Adrenal gland (tissue), 7 donors: ENCODE results near the genes ACVR1B, KRT84 and KRT3.

GRCh38 chr12:51351673-51352553 lies 5.4 kb upstream of the CELA1 start:
- PRO-cap, 3 experiments = no peak in any of the 3 experiments
- RAMPAGE, long total RNA, 4 experiments = no peak in any of the 4 experiments
- RRBS = no CpG with 5 or more reads among the region's 18 CpGs

DNA sequence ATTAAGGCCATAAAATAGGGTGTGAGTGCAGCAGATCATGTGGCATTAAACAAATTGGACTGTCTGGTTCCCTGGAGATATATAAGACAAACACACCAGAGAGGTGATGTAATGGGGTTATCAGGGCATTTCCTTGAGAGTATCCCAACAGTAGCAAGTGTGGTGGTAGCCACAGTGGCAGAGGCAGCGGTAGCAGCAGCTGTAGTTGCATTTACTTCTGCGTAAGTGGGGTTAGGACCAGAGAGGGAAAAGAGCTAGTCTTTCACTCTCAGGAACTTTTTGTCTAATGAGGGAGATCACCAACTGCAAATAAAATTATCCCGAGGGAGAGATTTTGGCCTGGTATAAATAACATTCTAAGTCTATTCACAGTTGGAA lies 14.7 kb upstream of the GALNT6 start:
- PRO-cap, 3 experiments = no peak in any of the 3 experiments
- RAMPAGE, long total RNA, 4 experiments = no peak in any of the 4 experiments
- RRBS = no CpG with 5 or more reads among the region's 3 CpGs

- PRO-cap, 3 experiments = no peak in any of the 3 experiments
- RAMPAGE, long total RNA, 4 experiments = no peak in any of the 4 experiments
- RRBS = 18% methylated on average over 15 of the region's 57 CpGs
Observed at GRCh38 chr12:51863273-51864496, 15.2 kb upstream of the FIGNL2 start.

DNA sequence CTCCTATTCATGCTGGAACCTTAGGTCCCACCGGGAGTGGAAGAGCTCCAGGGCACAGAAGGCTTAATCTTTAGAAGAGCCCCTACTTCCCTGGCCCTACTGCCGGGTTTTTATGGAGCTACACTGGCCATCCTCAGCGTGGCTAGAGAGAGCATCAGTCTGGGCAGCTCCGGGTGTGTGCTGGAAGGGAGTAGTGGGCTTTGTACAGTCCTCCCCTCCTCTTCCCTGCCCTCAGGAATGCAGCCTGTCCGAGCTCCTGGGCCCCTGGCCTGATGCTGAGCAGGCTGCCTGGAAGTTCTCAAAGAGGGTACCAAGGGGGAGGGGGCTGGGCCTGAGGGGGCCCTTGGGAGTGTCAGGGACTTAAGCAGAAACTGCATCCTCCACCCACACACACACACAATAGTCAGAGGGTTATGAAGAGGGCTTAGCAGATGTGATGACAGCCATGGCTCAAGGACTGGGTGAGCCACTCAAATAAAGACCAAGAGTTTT lies 16.3 kb upstream of the FIGNL2 start:
- PRO-cap, 3 experiments = no peak in any of the 3 experiments
- RAMPAGE, long total RNA, 4 experiments = no peak in any of the 4 experiments
- RRBS = 74% methylated on average over 4 of the region's 5 CpGs

DNA sequence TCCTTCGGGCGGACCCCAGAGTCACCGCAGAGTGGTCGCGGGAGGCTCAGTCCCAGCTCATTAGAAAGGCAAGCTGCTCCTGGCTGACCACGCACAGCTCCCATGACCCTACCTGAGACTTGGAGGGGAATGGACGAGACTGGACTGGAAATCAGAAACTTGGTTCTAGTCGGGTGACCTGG lies 347 bp downstream of the ACVRL1 start:
- PRO-cap, 3 experiments = no peak in any of the 3 experiments
- RAMPAGE, long total RNA, 4 experiments = no peak in any of the 4 experiments
- RRBS = no CpG with 5 or more reads among the region's 8 CpGs

DNA sequence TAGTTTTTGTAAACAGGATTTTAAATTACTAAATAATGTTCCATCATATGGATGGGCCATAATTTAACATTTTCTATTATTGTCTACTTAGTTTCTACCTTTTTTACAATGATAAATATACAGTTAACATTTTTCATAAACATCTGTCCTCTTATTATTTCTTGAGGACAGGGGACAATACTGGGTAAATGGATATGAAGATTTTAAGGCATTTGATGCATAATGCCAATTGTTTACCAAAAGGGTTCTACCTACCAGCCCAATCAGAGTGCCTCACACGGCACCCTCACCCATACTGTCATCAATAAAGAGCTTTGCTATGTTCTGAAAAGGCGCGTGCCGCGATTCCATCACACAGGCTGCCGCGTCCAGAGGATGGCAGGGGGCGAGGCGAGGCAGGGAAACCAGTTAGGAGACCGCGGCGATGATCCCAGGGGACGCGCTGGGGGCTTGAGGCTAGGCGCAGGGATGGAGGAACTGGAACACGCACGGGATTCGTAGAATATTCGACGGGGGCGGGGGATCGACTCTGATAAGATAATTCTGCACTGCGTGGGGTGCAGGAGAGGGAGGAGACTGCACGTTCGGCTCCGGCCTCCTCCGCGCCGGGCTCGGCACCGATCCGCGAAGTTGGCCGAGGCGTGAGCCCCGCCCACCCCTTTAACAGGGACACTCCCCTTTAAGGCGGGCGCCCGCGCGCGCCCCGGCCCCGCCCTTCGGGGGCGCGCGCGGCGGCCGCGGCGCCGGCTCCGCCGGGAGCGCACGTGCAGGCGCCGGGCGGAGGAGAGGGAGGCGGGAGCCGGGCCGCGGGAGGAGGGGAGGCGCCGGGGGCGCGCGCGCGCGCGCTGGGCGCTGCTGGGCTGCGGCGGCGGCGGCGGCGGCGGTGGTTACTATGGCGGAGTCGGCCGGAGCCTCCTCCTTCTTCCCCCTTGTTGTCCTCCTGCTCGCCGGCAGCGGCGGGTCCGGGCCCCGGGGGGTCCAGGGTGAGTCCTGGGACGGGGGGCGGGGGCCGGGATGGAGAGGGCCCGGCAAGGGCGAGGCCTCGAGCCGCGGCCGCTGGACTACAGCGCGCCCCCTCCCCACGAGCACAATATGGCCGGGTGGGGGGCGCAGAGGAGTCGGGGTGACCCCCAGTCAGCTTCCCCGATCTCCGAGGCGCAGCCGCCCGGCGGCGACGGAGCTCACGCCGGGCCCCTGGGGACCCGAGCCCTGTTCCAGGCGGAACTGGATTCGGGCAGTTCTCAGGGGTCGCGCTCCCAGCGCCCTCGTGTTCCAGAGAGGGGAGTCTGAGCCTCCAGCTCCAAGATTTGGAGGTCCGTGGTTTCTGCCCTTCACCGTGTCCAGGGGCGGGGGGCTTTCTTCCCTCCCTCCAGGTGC lies at the start of gene ACVR1B:
TSS of gene ACVR1B (plus strand) at position 848 of the 1,377 bp plus-strand sequence.
- PRO-cap, 3 experiments = peak in 3 of 3 experiments; most common plus-strand start position 866 of the sequence (in 3); most common minus-strand start position 626 of the sequence (in 3)
- RAMPAGE, long total RNA, 4 experiments = no peak in any of the 4 experiments
- RRBS = 2% methylated on average over 64 of the region's 126 CpGs

DNA sequence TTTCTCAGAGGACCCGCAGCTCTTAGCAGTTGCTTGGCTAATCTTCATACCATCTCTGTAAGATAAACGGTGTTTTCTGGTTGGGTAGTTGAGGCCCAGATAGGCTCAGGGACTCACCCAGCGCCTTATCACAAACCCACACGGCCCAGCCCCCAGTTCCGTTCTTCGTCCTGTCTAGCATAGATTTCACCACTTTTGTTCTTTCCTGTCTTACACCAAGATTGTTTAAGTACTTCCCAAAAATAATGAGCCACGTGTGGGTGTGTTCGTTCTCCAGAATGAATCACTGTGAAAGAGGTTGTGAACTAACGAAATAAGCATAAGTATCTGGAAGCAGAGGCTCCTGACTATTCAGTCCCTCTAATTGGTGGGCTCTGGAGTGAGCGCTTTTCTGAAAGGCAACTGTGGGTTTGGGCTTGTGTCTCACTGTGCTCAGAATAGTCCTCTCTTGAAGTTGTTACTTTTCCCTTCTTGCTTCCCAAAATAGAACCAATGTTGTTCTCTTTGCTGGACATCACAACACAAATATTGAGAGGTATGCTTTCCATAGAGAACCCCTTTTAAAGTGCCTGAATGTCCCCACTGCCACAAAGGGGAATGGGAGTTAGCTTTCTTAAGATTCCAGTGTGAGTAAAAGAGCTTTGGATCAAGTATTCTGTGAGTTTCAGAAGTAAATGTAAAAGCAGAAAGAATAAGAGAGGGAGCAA lies 21.5 kb downstream of the ACVR1B start:
- PRO-cap, 3 experiments = no peak in any of the 3 experiments
- RAMPAGE, long total RNA, 4 experiments = no peak in any of the 4 experiments
- RRBS = no CpG with 5 or more reads among the region's 10 CpGs

- PRO-cap, 3 experiments = no peak in any of the 3 experiments
- RAMPAGE, long total RNA, 4 experiments = no peak in any of the 4 experiments
- RRBS = no CpG with 5 or more reads among the region's 15 CpGs
Observed at GRCh38 chr12:51975174-51975930, 23.9 kb downstream of the ACVR1B start.

GRCh38 chr12:52037624-52037966 lies 13.6 kb upstream of the NR4A1 start:
- PRO-cap, 3 experiments = peak in 3 of 3 experiments; most common plus-strand start chr12:52037722 (in 2); most common minus-strand start chr12:52037765 (in 2)
- RAMPAGE, long total RNA, 4 experiments = no peak in any of the 4 experiments
- RRBS = 2% methylated on average over 5 of the region's 20 CpGs

DNA sequence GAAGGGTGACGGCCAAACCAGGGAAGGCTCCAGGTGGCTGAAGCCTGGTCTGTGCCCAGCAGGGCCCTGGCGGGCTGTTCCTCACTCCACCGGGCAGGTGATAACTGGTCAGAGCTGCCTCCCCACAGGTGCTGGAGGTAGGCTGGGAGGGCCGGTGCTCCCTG lies 1.2 kb upstream of the NR4A1 start:
- PRO-cap, 3 experiments = no peak in any of the 3 experiments
- RAMPAGE, long total RNA, 4 experiments = no peak in any of the 4 experiments
- RRBS = 9% methylated on average over 2 of the region's 4 CpGs

DNA sequence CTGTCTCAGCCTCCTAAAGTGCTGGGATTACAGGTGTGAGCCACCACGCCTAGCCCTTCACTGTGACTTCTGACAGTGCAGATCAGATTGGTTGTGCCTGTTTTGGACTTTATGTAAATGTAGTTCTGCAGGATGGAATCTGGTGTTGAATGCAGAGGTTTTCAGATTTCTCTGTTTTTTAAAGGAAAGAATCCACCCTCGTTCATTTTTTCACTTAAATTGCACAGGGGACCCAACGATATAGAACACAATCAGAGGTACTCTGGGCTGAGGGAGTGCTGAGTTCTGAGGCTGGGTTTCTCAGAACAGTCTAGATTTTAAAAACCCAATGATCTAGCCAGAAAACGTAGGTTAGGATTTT lies 6.8 kb downstream of the NR4A1 start:
- PRO-cap, 3 experiments = peak in 3 of 3 experiments; most common plus-strand start position 120 of the sequence (in 2)
- RAMPAGE, long total RNA, 4 experiments = no peak in any of the 4 experiments
- RRBS = no CpG with 5 or more reads among the region's 4 CpGs

GRCh38 chr12:52068988-52069271 lies 848 bp upstream of the ATG101 start:
- PRO-cap, 3 experiments = no peak in any of the 3 experiments
- RAMPAGE, long total RNA, 4 experiments = no peak in any of the 4 experiments
- RRBS = no CpG with 5 or more reads among the region's 4 CpGs

GRCh38 chr12:52078586-52078833 lies 994 bp upstream of the SMIM41 start:
- PRO-cap, 3 experiments = no peak in any of the 3 experiments
- RAMPAGE, long total RNA, 4 experiments = no peak in any of the 4 experiments

GRCh38 chr12:52118052-52118400 lies 38.5 kb downstream of the SMIM41 start:
- PRO-cap, 3 experiments = no peak in any of the 3 experiments
- RAMPAGE, long total RNA, 4 experiments = no peak in any of the 4 experiments
- RRBS = no CpG with 5 or more reads among the region's 10 CpGs

GRCh38 chr12:52186011-52186481 lies 5.8 kb downstream of the KRT80 start:
- PRO-cap, 3 experiments = no peak in any of the 3 experiments
- RAMPAGE, long total RNA, 4 experiments = no peak in any of the 4 experiments
- RRBS = no CpG with 5 or more reads among the region's 5 CpGs

DNA sequence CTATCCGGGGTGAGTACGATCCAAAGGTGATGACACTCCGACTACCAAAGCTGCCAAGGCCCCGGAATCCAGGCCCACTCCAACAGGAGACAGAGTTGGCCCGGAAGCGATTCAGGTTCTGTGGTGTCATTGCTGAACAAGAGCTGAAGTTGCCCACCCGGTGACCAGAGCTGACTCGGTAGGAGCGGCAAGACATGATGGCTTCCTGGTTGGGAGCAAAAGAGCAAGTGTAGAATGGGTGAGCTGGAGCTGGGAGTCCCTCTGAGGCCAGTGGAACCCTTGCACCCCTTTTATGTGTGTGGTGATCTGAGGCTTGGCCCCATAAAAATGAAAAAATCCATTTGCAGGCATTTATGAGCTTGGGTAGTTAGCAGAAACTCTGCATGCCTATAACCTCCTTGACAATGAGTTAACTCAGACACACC lies at the start of gene KRT84:
TSS of gene KRT84 (minus strand) at position 263 of the 425 bp plus-strand sequence.
- PRO-cap, 3 experiments = no peak in any of the 3 experiments
- RAMPAGE, long total RNA, 4 experiments = no peak in any of the 4 experiments
- RRBS = 94% methylated on average over 7 of the region's 9 CpGs

DNA sequence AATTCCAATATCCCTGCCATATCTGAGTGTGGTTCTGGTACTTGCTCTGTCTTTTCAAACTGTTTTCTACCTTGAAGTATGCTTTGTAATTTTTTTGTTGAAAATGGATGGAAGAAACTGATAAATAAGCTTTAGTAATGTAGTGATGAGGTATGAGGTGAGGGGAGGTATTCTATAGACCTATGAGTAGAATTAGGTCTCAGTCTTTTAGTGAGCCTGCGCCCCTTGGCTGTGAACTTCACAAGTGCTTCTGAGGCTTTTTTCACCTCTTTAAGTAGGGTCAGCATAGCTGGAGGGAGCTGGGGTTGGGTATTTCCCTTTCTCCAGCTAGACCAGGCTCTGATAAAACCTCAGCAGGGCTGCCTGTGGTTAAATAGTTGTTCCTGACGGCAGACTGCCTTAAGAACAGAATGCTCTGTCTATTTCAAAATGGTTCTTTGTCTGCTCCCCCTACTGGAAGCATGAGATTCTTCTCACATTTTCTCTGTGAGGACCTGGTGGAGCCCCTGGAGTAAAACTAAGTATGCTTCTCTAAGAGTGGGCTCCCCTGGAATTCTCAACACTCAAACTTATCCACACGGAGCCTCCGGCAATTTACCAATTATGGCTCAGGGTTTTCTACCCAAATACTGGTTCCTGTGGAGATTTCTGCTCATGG lies 13.2 kb downstream of the KRT5 start:
- PRO-cap, 3 experiments = no peak in any of the 3 experiments
- RAMPAGE, long total RNA, 4 experiments = no peak in any of the 4 experiments
- RRBS = no CpG with 5 or more reads among the region's 4 CpGs

DNA sequence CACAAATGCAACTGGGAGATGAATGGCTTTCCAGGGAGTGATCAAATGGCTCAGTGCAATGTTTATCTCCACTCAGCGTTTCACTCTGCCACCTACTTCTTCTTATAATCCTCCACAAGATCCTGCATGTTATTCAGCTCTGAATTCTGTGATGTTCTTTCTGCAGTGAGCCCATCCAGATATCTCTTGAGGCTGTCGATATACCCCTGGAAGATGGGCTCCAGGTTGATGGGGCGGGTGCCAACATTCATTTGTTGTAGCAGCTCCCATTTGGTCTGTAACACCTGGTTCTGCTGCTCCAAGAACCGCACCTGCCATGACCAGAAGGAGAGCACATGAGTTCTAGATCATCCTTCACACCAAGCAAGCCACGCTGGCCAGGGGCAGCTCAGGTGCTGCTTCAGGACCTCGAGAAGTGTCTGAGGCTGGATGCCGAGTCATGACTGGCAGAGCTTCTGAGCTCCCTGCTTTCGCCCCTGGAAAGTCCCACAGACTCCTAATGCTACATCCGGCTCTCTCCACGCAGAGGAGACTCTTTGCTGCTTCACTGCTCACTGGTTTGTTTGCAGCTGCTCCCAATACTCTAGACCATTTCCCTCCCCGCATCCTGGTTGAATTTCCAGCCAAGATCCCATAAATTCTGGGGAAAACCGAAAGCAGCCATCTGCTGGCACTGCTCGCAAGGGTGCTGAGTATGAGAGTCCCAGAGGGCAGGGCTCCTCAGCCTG lies 1.6 kb downstream of the KRT2 start:
- PRO-cap, 3 experiments = peak in 1 of 3 experiments; most common plus-strand start position 413 of the sequence (in 1)
- RAMPAGE, long total RNA, 4 experiments = no peak in any of the 4 experiments
- RRBS = no CpG with 5 or more reads among the region's 13 CpGs

- PRO-cap, 3 experiments = no peak in any of the 3 experiments
- RAMPAGE, long total RNA, 4 experiments = no peak in any of the 4 experiments
- RRBS = no CpG with 5 or more reads among the region's 4 CpGs
Observed at GRCh38 chr12:52696895-52697094, 6.5 kb downstream of the KRT77 start.

GRCh38 chr12:52795976-52796342 lies at the start of gene KRT3:
Gene KRT3, minus strand, starts transcription at chr12:52796117.
- PRO-cap, 3 experiments = no peak in any of the 3 experiments
- RAMPAGE, long total RNA, 4 experiments = no peak in any of the 4 experiments
- RRBS = no CpG with 5 or more reads among the region's 5 CpGs